ENCODE measurements around a stretch of chr14.

- PRO-cap, 2 experiments = no peak in any of the 2 experiments
- RAMPAGE, long total RNA, 4 experiments = no peak in any of the 4 experiments
Observed at GRCh38 chr14:68308875-68309492, 483.9 kb downstream of the ZFP36L1 start.

DNA sequence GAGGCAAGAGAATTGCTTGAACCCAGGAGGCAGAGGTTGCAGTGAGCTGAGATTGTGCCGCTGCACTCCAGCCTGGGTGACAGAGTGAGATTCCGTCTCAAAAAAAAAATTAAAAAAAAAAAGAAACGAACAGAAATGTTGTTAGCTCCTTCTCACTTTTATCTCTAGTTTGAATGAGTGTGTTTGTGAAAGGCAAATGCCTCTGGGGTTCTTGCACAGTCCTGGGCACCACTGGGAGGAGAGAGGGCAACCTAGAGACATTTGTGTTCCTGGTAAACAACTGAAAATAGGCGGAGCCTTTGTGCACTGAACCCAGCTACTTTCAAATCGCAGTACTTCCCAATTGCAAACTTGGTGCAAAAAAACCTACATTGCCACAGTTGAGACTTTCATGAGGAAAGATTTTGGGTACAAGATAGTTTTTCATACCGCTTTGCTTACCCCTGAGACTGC lies 430.1 kb downstream of the ZFP36L1 start:
- PRO-cap, 2 experiments = no peak in any of the 2 experiments
- RAMPAGE, long total RNA, 4 experiments = no peak in any of the 4 experiments

GRCh38 chr14:68391540-68391954 lies 401.3 kb downstream of the ZFP36L1 start:
- PRO-cap, 2 experiments = no peak in any of the 2 experiments
- RAMPAGE, long total RNA, 4 experiments = no peak in any of the 4 experiments

- PRO-cap, 2 experiments = no peak in any of the 2 experiments
- RAMPAGE, long total RNA, 4 experiments = no peak in any of the 4 experiments
Observed at GRCh38 chr14:68403781-68404733, 388.8 kb downstream of the ZFP36L1 start.

- PRO-cap, 2 experiments = no peak in any of the 2 experiments
- RAMPAGE, long total RNA, 4 experiments = no peak in any of the 4 experiments
Observed at GRCh38 chr14:68486071-68486727, 306.7 kb downstream of the ZFP36L1 start.

- PRO-cap, 2 experiments = no peak in any of the 2 experiments
- RAMPAGE, long total RNA, 4 experiments = no peak in any of the 4 experiments
Observed at GRCh38 chr14:68521958-68523070, 270.6 kb downstream of the ZFP36L1 start.

DNA sequence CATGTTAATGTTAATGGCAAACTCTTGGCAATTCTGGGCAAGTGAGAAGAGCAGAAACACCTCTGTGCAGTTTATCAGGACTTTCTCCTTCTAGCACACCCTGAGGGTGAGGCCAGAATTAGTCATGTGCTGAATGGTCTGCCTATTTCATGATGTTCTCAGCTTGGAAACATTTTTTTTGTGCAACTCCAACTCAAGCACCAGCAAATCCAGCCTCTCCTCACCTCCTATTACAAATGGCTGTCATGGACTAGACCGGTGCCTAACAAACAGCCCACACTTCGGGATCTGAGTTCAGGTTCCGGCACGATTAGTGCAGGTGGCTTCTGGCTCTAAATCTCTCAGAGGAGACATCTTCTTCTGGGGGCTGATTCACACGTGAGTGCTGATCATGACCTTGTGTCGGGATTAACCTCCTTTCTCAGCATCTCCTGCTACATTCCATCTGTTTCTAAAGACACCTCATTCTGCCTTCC lies 246.0 kb downstream of the ZFP36L1 start:
- PRO-cap, 2 experiments = no peak in any of the 2 experiments
- RAMPAGE, long total RNA, 4 experiments = no peak in any of the 4 experiments

DNA sequence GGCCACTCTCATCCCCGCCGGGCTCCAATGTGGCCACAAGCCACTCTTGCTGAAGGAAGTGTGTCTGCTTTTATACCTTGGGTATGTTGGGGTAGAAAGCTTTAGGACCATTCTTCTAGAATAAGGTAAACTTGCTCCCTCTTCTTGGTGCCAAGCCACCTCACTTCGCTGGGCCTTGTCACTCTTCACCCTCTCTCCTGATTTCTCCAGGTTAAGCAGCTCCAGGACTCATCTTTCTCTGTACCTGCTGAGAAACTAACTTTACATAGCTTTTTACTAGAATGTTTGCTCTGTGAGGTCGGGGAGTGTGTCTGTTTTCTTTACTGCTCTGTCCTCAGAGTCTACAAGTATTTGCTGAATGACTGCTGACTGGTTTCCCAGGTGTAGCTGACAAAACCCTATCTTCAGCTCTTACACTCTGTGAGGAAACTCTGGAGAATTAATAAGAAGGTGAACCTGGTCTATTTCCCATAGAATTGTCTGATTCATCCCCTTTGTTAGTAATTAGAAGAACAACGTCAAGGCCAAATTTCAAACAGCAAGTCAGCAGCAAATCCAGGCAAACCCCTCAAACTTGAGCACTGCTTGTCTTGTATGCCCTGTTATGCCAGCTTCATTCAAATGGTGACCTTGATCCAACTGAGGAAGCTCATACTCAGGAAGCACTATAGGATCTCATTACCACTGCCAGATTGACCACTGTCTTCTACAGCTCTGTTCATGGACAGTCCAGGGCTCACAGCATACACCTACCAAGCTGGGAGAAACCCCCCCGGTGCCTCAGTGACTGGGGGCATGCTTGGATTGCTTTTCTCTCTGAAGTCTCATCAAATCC lies 226.8 kb downstream of the ZFP36L1 start:
- PRO-cap, 2 experiments = no peak in any of the 2 experiments
- RAMPAGE, long total RNA, 4 experiments = no peak in any of the 4 experiments

DNA sequence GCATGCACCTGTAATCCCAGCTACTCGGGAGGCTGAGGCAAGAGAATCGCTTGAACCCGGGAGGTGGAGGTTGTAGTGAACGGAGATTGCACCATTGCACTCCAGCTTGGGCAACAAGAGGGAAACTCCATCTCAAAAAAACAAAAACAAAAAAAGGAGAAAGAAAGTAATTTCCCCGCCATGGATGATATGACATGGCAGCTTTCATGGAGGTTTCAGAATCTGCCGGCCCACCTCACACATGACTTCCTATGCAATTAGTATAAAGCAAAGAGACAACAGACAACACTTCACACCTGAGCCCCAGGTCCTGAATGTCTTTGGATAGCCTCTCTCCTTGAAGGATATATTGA lies 214.6 kb downstream of the ZFP36L1 start:
- PRO-cap, 2 experiments = no peak in any of the 2 experiments
- RAMPAGE, long total RNA, 4 experiments = no peak in any of the 4 experiments

- PRO-cap, 2 experiments = no peak in any of the 2 experiments
- RAMPAGE, long total RNA, 4 experiments = no peak in any of the 4 experiments
Observed at GRCh38 chr14:68587009-68587874, 205.6 kb downstream of the ZFP36L1 start.

DNA sequence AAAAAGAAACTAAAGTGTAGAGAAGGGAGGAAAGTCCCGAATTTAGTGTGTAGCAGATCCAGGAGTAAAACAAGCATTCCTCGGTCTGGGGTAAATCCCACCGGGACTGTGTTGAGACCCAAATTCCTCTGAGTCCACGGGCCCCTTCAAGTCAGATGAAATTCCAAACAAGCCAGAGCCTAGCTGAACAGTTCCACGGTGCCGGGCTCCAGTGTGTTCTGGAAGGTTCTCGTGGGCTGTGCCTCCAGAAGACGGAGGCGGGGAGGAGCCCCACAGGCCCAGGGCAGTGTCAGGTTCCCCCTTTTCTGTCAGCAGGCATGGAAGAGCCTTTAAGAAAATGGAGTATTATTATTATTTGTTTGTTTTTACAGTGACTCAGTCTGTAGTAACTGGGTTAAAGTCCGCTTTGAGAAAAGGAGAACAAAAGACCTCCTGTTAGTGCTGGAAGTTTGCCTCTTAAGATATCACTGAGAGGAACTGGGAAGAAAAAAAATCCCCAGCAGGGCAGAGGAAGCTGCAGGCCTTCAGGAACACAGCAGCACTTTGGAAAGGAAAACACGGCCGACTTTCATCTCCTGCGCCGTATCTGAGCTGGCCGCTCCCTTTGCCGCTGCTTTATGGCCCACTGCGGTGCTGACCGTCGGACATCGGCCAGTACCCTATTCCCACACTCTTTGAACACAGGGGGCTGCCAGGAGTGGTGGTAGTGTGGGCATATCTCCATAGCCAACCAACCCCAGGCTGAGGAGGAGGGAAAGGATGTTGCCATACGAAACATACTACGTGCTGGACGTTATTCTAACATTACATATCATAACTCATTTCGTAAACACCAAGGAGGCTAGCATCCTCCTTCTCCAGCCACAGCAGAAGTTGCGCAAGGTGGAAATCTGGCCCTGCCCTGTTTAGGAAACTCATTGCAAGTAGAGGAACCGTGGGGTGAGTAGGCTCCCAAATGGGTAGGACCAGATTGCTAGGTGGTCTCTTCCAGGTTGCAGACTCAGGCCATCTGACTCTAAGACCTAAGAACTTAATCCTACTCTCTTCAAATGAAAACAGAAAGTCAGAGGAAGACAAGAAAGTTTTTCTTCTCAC lies 194.0 kb downstream of the ZFP36L1 start:
- PRO-cap, 2 experiments = peak in 2 of 2 experiments; most common plus-strand start position 247 of the sequence (in 1); most common minus-strand start position 210 of the sequence (in 1)
- RAMPAGE, long total RNA, 4 experiments = no peak in any of the 4 experiments

GRCh38 chr14:68627903-68628724 lies 164.8 kb downstream of the ZFP36L1 start:
- PRO-cap, 2 experiments = peak in 1 of 2 experiments; most common plus-strand start chr14:68628422 (in 1)
- RAMPAGE, long total RNA, 4 experiments = no peak in any of the 4 experiments

GRCh38 chr14:68631620-68632233 lies 161.1 kb downstream of the ZFP36L1 start:
- PRO-cap, 2 experiments = no peak in any of the 2 experiments
- RAMPAGE, long total RNA, 4 experiments = no peak in any of the 4 experiments

DNA sequence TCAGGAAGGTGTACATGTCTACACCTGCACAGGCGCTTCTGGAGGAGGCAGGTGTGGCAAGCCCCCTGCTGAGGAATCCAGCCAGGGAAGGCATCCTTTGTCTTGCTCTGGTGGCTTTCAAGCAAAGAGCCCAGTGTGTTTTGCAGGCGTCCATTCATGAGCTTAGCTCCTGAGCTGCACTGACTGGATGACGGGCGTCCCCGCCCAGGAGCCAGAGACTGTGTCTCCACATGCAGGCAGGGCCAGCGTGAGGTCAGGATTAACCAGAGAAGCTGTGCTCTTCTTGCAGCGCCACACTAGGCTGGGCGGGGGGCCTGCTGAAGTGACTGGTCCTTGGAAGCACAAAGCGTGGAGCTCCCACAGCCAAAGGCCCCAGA lies 116.2 kb downstream of the ZFP36L1 start:
- PRO-cap, 2 experiments = no peak in any of the 2 experiments
- RAMPAGE, long total RNA, 4 experiments = no peak in any of the 4 experiments

DNA sequence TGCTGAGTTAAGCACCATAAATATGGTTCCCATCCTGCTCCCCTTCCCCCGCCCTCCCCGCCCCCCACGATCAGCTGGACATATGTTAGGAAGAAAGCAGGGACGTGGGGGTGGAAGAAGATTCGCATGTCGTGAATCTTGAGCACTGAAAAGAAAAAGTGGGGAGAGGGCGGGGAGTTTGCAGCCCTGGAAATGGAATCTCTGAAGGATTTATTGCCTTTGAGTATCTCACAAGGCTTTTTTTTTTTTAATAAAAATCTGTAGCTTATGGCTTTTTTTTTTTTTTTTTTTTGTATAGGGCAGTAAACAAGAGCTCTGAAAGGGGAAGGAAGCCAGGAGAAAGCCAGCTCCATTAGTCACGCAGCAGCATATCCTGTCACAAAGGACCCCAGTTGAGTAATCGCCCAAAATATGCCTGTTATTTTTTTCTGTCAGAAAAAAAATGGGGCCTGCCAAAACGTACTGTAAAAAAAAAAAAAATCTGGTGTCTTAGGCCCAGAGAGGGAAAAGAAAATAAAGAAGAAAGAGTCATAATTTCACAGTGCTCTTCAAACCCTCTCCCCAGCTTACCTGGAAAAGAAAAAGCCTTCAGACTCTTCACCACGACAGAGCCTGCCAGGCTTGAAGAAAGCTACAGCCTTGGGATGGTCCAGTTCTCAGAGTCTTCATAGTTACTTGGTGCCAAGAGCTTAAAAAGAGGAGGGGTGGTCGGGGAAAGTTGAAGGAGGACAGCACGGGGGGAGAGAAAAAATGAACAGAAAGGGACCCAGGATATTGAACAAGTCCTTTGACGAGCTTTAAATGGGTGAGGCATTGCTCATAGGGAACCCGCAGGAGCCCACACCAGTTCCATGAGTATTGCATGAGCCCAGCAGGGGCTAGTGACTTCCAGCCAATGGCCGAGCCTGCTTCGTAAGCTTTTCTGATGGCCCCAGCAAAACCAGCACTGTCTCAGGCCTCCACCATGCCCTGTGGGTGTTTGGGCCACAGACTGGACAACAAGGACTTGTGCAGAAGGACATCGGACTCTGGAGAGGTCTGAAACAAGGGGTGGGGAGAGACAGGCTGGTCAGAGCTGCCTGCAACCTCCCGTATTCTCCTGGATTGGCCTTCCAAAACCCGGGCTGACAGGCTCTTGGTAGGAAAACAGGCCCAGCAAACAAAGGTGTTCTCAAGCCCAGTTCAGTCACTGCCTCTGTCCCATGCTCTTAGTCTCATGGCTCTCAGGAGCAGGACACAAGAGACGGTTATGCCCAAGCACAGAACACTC lies 109.8 kb downstream of the ZFP36L1 start:
- PRO-cap, 2 experiments = no peak in any of the 2 experiments
- RAMPAGE, long total RNA, 4 experiments = no peak in any of the 4 experiments

DNA sequence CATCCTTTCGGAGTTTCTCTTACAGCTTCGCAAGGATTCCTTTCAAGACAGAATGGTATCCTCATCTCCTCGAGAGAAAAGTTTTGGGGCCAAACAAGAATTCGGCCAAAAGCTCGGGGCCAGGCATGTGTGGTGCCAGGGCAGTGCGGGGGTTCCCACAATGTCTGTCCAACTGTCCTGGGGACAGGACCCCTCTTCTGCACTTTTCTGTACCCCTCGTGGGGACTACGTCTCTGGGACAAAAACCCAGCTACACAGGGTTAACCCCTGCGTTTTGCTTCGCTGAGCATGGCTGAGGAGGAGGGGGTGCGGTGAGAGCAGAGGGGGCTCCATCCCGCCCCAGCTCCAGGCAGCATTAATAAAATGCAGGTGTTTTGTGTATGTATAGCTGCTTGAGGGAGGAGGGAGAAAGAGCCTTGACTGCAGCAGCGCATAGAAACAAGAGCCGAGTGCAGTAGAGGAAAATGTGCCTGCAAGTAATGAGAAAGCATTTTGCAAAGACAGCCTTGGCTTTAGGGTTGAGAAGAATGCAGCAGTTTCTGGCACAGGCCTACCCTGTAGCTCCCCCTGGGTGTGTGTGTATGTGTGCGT lies 104.1 kb downstream of the ZFP36L1 start:
- PRO-cap, 2 experiments = no peak in any of the 2 experiments
- RAMPAGE, long total RNA, 4 experiments = no peak in any of the 4 experiments

- PRO-cap, 2 experiments = no peak in any of the 2 experiments
- RAMPAGE, long total RNA, 4 experiments = no peak in any of the 4 experiments
Observed at GRCh38 chr14:68771648-68772269, 21.1 kb downstream of the ZFP36L1 start.

GRCh38 chr14:68786854-68787948 lies 5.7 kb downstream of the ZFP36L1 start:
- PRO-cap, 2 experiments = no peak in any of the 2 experiments
- RAMPAGE, long total RNA, 4 experiments = no peak in any of the 4 experiments

DNA sequence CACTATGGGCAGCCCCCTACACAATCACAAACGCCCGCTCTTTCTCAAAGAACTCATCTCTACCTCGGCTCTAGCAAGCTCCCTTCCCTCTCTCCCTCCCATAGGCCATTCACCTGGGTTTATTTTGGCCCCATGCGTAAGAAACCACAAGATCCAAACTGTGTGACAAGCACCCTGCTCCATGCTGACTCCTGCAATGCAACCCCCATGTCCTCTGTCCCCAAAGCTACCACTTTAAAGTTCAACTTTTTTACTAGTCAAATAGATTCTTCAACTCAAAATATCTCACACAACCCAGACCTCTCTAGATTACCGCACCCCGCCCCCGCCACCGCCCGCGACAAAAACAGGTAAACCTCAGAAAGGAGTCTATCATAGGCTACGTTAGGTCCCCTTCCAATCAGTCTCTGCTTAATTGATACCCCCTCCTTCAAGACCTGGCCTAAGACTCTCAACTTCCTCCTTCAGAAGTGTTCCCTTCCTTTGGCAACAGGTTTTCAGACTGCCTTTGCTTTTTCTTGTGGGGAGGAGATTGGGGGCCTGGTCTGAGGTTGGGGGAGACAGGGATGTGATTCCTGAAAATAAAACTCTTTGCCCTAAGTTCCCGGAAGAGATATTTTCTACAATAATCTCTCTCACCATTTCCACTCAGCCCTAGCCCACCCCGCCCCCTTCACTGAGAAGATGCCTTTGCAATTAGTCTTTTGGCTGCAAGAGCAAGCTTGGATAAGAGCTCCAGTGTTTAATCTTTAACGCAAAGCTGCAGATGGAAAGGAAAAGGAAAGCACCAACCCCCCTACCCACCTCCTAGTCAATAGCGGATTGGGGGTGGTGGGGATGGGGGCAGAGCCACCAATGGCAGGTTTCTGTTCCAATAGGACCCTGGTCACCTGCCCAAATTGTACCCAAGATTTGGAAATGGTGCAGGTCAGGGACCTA lies 2.1 kb downstream of the ZFP36L1 start:
- PRO-cap, 2 experiments = peak in 2 of 2 experiments; most common plus-strand start position 149 of the sequence (in 1); most common minus-strand start position 28 of the sequence (in 1)
- RAMPAGE, long total RNA, 4 experiments = no peak in any of the 4 experiments

GRCh38 chr14:68809171-68809720 lies 16.4 kb upstream of the ZFP36L1 start:
- PRO-cap, 2 experiments = no peak in any of the 2 experiments
- RAMPAGE, long total RNA, 4 experiments = no peak in any of the 4 experiments